Lung (tissue), 4 donors: ENCODE measurements around the gene ITK.

DNA sequence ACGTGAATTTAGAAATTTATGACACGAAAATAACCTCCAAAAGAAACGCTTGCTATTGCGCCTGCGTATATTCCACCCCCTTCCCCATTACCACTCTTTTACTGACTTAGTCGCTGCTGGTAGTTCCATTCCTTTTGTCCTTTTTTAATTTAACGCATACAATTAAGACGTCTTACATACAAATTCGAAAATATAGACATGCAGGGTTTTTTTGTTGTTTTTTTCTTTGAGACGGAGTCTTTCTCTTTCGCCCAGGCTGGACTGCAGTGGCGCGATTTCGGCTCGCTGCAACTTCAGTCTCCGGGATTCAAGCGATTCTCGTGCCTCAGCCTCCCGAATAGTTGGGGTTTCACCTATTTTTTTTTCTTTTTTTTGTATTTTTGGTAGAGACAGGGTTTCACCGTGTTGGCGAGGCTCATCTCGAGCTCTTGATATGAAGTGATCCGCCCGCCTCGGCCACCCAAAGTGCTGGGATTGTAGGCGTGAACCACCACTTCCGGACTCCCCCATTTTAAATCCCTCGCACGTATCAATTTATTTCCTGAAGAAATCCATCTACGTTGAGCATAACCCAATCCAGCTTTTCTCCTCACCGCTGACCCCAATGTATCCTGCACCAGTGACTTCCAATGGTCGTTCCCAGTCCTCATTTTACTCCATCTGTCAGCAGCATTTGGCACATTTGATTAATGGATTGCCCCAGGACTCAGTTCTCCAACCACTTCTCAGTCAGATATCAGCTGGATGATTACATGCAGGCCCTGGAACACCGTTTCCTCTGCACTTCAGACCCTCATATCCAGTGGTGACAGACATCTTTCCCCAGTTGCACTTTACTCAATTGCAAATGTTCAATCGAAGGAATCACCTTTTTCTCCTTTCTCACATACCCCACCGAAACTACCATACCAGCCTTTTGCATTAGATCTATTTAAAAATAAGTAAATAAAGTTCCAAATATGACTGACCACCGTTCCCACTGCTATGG lies 807 bp upstream of the MED7 start:
- PRO-cap: no peak
- RAMPAGE, long total RNA: no peak
- RRBS: no CpG with 5 or more reads among the region's 36 CpGs

DNA sequence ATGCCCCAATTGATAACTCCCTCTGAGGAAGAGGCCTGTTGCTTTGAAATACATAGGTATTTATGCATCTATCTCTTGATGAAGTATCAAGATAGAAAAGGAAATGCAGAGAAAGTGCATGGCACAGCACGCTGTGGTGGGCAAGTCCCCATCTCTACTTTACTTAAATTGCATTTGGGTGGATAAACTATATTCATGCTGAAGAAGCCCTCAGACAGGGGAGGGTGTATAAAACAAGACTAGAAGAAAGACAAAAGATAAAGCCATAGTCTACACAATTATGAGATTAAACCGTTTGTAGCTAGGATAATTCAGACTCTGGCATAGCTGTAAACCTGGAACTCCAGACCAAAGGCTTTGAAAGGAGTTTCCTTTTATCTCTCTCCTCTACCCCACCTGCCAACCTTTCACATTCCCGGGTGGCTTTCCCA lies 6.5 kb downstream of the GARIN3 start:
- PRO-cap: no peak
- RAMPAGE, long total RNA: no peak
- RRBS: no CpG with 5 or more reads among the region's 3 CpGs

GRCh38 chr5:157172253-157172936 lies 6.3 kb upstream of the GARIN3 start:
- PRO-cap: no peak
- RAMPAGE, long total RNA: no peak
- RRBS: no CpG with 5 or more reads among the region's 4 CpGs

GRCh38 chr5:157180504-157181391 lies at the start of gene ITK:
TSS of gene ITK (plus strand) at chr5:157180840.
- PRO-cap: no peak
- RAMPAGE, long total RNA: no peak
- RRBS: no CpG with 5 or more reads among the region's 8 CpGs

- PRO-cap: no peak
- RAMPAGE, long total RNA: no peak
- RRBS: no CpG with 5 or more reads among the region's 10 CpGs
Measured at GRCh38 chr5:157286574-157287319, 20.8 kb downstream of the CYFIP2 start.

- PRO-cap: no peak
- RAMPAGE, long total RNA: no peak
- RRBS: 88% methylated on average over 1 of the region's 4 CpGs
Measured at GRCh38 chr5:157323827-157324091, 21.7 kb downstream of the FNDC9 start.

DNA sequence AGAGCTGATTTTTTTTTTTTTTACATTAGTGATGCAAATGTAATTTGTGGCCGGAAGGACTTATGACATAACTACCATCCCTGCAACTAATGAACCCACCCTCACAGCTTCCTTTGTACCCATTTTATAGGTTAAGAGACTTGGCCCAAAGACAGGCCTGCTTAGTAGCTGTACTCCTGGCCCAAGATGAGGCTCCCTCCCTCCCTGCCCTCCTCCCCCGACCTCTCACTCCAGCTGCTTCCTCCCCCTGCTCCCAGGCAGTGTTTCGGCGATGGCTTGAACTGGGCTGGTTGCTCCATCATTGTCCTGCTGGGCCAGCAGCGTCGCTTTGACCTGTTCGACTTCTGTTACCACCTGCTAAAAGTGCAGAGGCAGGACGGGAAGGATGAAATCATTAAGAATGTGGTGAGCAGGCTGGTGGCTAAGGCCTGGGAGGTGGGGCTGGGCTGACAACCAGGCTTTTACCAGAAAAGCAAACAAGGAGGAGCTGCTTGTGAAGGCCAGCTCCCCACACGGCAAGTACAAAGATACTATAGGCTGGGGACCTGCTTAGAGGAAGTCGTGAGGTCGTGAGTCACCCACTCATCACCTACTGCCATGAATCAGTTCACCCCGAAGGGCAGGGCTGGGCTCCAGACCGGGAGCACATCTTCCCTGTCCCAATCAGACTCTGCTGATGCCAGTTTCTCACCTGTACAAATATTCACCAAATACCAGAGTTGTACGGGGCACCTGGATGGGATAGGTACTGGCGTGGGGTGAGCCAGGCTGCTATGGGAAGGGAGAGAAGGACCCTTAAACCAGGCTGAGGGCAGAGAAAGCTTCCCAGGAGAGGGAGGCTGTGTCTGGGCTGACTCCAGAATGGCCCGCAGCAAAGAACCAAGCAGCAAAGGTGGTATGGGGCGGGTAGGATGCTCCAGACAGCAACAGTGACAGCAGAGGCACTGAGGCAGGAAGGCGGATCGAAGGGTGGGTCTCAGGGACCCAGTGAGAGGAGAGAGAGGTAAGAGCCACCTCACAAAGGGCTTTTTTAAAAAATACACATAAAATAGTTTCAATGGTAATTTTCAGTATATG lies 45.1 kb upstream of the FNDC9 start:
- PRO-cap: no peak
- RAMPAGE, long total RNA: no peak
- RRBS: no CpG with 5 or more reads among the region's 19 CpGs

- PRO-cap: no peak
- RAMPAGE, long total RNA: no peak
- RRBS: no CpG with 5 or more reads among the region's 8 CpGs
Measured at GRCh38 chr5:157496699-157497184, 36.7 kb downstream of the NIPAL4 start.

DNA sequence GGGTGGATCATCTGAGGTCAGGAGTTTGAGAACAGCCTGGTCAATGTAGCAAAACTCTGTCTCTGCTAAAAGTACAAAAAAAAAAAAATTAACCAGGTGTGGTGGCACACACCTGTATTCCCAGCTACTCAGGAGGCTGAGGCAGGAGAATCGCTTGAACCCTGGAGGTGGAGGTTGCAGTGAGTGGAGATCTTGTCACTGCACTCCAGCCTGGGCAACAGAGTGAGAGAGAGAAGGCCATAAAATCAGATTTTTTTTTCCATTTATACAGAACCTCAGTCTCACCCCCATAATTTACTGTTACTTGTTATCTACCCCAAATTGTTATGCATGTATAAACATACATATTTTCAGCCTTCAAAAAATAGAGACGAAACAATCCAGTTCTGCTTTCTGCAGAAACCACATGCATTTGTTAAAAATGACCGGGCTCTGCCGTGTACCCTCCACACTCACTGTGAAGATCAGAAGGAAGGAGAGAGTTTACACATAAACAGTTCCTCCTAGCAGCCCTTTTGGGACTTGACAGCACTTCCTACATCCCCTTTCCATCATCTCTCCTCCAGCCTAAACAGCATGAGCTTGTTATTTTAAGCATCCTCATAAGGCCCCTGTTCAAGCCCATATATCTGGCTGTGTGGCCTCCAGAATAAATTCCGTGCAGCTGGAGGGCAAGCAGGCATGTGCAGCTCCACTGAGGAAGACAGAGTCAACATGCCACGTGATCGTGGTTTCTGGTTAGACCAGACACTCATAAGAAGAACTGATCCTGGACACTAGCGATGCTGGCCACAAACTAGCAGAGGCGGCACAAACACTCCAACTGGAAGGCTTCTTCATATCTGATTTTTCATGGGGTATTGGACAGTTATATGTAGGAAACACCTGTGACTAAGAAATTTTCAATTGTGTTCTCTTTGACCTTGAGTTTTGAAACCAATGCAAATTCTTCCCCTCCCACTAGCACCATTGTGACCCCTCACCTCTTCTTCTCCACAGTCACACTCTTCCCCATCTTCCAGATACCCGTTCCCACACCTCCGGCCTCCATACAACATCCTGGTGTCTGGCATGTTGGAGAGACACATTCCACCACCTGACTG lies 42.2 kb downstream of the NIPAL4 start:
- PRO-cap: no peak
- RAMPAGE, long total RNA: no peak
- RRBS: no CpG with 5 or more reads among the region's 11 CpGs

DNA sequence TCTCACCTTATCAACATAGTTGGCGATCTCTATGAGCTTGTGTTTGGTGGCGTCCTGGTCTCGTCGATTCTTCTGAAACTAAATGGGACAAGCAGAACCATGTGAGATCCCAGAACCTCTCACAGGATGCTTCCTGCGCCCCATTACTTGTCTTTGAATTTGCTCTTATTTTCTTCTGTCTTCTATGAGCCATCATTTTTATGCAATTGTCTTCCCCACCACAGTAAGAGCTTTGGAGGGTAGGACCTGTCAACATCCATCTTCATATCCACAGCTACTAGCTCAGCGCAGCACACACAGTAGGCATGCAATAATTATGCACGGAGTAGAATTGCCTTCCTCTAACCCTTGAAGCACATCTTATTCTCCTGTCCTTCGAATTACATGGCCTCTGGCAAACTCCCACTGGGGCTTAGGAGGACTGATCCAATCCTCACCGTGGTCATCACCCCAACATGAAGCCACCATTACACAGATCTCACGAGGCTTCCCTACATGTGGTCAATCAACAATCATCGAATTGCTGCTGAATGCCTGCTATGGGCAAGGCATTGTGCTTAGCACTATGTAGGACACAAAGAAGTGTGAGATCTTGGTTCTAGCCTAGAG lies 53.5 kb downstream of the NIPAL4 start:
- PRO-cap: no peak
- RAMPAGE, long total RNA: no peak
- RRBS: no CpG with 5 or more reads among the region's 11 CpGs

DNA sequence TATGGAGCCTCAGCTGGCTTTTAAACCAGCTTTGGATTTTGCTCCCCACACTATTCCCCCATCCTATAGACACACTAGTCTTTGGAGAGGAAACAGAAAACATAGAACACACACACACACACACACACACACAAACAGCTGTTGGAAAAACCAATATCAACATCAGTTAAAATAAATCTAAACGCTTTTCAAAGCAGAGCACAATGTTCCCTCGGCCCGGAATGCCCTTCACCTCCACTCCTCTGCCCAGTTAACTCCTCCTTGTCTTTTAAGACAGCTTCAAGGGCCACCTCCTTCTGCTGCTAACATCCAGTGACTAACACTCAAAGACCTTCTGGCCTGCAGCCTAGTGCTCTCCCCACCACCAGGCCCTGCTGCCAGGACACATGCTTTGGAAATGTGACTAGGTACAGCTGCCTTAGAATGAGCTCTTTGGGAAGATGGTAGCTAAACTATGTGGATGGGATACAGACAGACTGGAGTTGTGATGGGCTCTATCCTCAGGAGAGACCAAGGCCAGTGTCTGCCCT lies 56.9 kb downstream of the NIPAL4 start:
- PRO-cap: no peak
- RAMPAGE, long total RNA: no peak
- RRBS: no CpG with 5 or more reads among the region's 3 CpGs

GRCh38 chr5:157787403-157788030 lies 44.0 kb downstream of the LSM11 start:
- PRO-cap: no peak
- RAMPAGE, long total RNA: no peak
- RRBS: no CpG with 5 or more reads among the region's 6 CpGs

- PRO-cap: no peak
- RAMPAGE, long total RNA: no peak
- RRBS: no CpG with 5 or more reads among the region's 7 CpGs
Measured at GRCh38 chr5:158026178-158027048, 167.5 kb upstream of the CLINT1 start.

GRCh38 chr5:158461172-158461750 lies 602.3 kb upstream of the CLINT1 start:
- PRO-cap: no peak
- RAMPAGE, long total RNA: no peak
- RRBS: no CpG with 5 or more reads among the region's 4 CpGs

GRCh38 chr5:158521865-158522318 lies 577.8 kb downstream of the EBF1 start:
- PRO-cap: no peak
- RAMPAGE, long total RNA: no peak
- RRBS: no CpG with 5 or more reads among the region's 4 CpGs

GRCh38 chr5:158676993-158677580 lies 422.6 kb downstream of the EBF1 start:
- PRO-cap: no peak
- RAMPAGE, long total RNA: no peak
- RRBS: 23% methylated on average over 2 of the region's 12 CpGs

GRCh38 chr5:159065030-159065912 lies 34.4 kb downstream of the EBF1 start:
- PRO-cap: no peak
- RAMPAGE, long total RNA: no peak
- RRBS: no CpG with 5 or more reads among the region's 10 CpGs

DNA sequence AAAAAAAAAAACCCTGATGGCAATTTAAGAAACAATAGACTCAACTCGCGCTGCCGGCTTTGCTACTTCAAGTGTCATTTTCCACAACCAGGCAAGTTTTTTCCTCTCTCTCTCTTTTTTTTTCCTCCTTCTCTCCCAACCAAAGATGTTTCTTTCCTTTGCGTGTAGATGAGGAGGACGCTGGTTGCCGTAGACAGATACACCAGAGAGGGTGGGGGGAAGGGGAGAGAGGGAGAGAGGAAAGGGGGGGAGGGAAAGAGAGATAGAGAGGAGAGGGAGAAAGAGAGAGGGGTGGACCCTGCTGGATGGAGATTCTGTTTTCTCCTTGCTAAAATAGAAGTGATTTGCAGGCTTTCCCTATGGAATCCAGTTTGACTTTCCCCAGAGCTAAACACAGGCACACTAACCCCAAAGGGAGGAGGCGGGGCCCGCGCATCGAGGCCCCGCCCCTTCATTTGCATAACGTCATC lies 264 bp upstream of the EBF1 start:
- PRO-cap: bidirectional peak, plus-strand start outside the sequence, minus-strand start at position 373 of the sequence
- RAMPAGE, long total RNA: no peak
- RRBS: no CpG with 5 or more reads among the region's 12 CpGs

DNA sequence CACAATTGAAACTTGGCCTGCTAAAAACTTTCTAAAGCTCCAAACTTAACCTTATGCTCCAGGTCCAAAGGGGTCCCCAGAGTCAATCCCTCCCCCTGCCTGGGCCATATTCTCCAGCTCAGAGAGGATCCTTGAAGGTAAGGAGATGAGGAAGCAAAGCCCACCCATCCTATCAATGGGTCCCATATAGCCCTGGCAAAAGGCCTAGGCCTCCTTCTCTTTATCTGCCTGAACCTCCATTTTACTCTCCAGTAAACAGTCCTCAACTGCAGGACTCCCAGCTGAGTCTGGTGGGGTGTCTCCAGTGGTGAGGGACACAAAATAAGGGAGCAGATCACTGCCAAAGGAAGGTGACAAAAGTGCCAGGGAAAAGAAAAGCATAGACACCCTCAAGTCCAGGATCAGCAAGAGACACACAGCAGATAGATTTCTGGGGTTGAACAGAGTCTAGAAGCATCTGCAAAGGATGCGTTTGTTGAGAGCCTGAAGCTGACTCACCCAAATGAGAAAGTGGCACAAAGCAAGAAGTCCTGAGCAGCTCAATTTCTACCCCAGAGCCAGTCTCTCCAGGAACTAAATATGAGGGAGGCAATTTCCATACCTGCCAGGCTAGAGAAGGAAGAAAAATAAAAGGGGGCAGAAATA lies 2.7 kb upstream of the EBF1 start:
- PRO-cap: no peak
- RAMPAGE, long total RNA: no peak
- RRBS: no CpG with 5 or more reads among the region's 1 CpG

DNA sequence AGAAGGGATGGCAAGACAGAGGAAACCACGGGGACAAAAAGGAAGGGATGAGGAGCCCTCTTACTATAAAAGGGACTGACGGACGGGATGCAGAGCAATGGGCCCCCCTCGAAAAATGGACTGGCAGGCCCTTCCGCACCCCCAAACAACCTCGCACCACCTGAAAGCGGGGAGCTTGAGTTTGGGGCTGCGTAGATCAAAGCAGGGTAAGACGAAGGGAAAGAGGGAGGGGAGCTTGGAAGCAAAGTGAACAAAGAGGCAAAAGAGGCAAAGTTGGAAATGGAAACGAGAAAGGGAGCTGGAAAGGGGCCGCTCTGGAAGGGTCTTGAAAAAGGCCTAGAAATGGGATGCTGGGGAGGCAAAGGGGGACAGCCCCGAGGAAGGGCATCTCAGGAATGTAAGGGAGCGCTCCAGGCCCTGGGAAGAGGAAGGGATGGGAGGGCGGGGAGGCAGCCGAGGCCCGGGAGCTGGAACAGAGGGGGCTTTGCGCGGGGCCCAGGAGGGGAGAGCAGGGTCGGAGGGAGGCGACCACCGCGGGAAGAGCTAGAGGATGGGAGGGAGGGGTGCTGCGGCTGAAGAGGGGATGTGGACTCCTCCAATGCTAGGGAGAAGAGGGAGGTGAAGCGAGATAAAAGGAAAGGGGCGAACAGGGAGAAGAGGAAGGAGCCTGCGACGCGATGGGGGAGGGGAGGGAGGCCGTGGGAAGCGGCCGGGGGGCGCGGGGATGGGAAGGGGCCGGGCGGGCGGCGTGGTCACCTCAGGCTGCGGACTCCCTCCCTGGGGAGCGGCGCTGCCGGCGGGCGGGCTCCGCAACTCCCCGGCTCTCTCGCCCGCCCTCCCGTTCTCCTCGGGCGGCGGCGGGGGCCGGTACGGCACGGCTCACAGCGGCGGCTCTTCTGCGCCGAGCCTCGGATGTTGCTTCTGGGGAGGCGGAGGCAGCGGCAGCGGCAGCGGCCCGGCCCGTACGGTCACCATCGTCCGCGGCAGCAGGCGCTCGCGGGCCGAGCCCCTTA lies 572 bp downstream of the RNF145 start:
- PRO-cap: unidirectional peak, plus-strand start at position 452 of the sequence
- RAMPAGE, long total RNA: no peak
- RRBS: 1% methylated on average over 24 of the region's 74 CpGs